ENCODE data around the genes PLS3 and IL13RA1.

DNA sequence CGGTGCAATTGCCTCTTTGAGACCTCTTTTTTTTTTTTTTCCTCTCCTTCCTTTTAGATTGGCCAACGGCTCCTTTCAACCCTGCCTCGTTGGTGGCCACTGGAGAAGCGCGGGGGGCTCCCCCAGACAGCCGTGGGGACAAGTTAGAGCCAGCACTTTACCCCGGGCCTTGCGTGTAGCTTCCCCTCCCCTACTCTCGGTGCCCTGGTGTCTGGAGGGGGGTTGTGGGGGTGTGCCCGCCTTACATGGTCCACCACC, 459 bp downstream of the TMEM164 start:
- PRO-cap = no peak

DNA sequence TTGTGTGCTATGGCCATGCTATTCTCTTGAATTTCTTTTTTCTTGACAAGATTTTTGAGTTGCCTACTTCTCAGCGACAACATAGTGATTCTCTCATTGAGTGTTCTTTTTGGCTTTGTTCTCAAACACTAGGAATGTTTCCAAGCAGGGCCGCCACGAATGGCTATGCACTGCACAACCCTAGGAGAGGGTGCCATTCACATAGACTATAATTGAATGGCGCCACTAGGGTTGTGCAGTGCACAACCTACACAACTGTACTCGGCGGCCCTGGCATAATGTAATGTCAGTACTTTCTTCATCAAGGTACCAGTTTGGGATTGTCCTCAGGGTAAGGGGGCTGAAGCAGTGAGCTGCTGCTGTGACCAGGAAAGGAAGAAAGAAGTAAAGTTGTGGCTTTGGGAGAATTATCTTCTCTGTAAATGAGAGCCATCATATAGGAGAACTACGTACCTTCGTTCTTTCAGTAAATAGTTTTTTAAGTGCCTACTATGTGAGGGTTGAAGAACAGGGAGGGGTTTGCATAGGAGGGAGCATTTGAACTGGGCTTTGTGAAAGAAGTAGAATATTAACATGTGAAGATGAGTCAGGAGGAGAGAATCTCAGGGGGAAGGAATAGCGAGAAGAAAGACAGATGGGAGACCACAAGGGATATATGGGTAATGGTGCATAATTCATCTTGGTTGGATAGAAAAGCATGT, 52.4 kb downstream of the TMEM164 start:
- PRO-cap = no peak

GRCh38 chrX:110059130-110059910, 56.4 kb downstream of the TMEM164 start:
- PRO-cap = no peak

DNA sequence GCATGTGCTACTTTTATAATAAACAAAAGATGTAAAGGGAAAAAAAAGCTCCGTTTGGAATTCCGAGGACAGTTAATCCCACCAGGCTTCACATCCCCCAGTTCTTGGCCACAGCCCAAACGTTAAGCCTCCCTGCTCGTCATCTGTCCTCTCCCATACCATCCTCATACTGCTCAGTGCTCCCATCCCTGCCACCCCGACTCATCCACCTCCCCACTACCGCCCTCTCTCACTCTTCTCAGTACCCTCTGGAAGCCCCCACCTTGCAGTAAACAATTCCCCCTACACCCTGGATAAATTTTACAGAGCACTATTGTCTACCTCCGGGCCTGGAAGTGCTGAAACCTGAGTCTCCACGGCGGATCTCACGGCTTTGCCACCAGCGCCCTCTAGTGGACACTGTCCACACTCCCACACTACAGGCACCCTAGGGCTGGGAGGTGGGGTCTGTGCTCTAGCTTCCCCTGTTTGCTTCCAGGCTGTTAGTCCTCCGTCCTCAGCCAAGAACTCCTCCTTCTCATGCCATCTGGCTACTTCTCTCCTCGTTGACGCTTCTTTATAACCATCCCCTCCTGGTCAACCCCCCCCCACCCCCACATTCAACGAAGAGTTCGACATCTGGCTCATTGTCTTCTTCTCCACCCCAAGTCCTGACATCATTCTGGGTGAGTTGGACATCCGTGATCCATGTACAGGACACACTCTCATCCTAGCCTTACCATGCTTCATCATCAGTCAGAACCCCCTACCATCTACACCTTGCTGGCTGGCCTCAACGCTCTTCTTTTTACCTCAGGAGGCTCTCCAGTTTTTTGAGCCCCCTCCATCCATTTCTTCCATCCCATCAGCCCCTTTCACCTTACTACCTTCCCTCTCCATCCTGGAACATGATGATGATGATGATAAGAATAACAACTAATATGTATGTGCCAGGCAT, 54.6 kb downstream of the RTL9 start:
- PRO-cap = no peak

- PRO-cap = no peak
These were observed 55.0 kb upstream of the PAK3 start for GRCh38 chrX:111040755-111041650.

- PRO-cap = no peak
These were observed 5.6 kb upstream of the SERTM2 start for GRCh38 chrX:111505937-111506200.

GRCh38 chrX:111681451-111682533, 822 bp downstream of the ALG13 start:
- PRO-cap = bidirectional peak, plus-strand start at chrX:111681657, minus-strand start at chrX:111681548

GRCh38 chrX:111685456-111686129, 4.6 kb downstream of the ALG13 start:
- PRO-cap = no peak

- PRO-cap = no peak
These were observed 5.7 kb downstream of the TRPC5OS start for GRCh38 chrX:111881622-111882115.

DNA sequence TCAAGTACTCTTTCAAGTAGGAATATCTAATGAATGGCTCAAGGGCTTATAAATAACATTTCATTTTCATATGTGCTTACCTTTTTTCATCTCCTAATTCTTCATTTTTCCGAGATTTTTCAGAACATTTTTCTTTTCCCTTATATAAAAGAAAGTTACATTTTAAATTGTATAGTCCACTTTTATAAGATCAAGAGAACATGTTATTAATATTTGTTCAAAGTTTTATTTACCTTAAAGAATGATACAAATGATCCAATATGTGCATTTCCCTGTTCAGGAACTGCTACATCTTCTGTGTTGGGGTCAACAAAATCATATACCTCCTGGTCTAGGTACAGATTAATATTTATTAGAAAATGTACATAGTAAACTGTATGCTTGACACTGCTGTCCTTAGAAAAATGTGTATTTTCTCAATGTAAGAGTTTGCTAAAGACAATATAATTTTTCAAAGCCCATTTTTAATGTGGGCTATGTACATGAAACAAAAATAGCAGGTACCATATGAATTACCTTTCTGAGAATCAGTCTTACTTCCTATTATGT, 23.8 kb upstream of the RBMXL3 start:
- PRO-cap = no peak

- PRO-cap = no peak
These were observed 88.8 kb upstream of the PLS3 start for GRCh38 chrX:115472056-115472622.

- PRO-cap = bidirectional peak, plus-strand start at chrX:115561215, minus-strand start at chrX:115561003
These were observed 222 bp upstream of the PLS3 start for GRCh38 chrX:115560804-115561099.

- PRO-cap = bidirectional peak, plus-strand start at chrX:115561215, minus-strand start at chrX:115561003; unidirectional peak, plus-strand start at chrX:115561417; bidirectional peak, plus-strand start at chrX:115561801, minus-strand start at chrX:115561682; unidirectional peak, minus-strand start at chrX:115561882; bidirectional peak, plus-strand start at chrX:115562269, minus-strand start at chrX:115562087
These were observed at the start of gene PLS3 for GRCh38 chrX:115561100-115562142. PLS3 (plus strand) TSS chrX:115561174.

DNA sequence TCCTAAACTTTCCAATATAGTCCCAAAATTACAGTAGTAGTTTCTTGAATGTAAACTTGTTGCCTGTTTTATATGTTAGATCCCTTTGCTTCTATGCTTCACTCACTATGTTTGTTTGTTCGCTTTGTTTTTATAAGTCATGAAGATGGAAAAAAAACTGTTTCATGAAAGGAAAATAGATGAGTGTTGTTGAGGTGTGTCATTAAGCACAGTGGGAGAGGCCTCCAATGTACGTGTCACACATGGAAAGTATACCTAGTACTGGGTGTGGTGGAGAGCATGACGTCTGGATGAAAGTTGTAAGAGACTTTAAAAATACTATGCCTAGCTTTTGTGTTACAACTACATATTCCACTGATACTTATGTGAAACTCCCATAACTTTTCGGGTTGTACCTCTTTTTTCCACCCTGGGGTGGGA, 28.4 kb downstream of the PLS3 start:
- PRO-cap = no peak

- PRO-cap = no peak
These were observed 234.0 kb upstream of the AGTR2 start for GRCh38 chrX:115936521-115936944.

DNA sequence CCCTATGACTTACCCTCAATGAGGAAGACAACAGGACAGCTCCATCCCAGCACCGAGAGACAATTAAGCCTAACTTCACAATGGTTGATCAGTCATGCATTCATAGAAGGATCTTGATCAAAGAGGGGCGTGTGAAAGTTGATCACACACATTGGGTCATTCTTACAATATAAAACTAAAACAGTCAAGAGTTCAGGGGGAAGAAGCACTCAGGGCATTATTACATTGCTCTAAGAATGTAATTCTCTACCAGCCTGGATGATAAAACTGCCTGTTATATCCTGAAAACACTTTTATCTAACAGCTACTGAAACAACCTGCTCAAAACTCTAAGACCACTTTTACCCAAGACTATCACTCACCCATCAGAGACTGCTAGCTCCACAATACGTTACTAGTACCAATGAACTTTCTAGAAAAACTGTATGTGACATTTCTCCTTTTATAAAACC, 230.7 kb upstream of the AGTR2 start:
- PRO-cap = unidirectional peak, minus-strand start at position 287 of the sequence

- PRO-cap = no peak
These were observed 97.7 kb downstream of the DOCK11 start for GRCh38 chrX:118593220-118593828.

- PRO-cap = bidirectional peak, plus-strand start at chrX:118727148, minus-strand start at chrX:118726989; unidirectional peak, plus-strand start at chrX:118727148; unidirectional peak, plus-strand start at chrX:118727205; bidirectional peak, plus-strand start at chrX:118727366, minus-strand start at chrX:118727304; bidirectional peak, plus-strand start at chrX:118727608, minus-strand start at chrX:118727465
These were observed at the start of gene IL13RA1 for GRCh38 chrX:118726692-118727823. IL13RA1 (plus strand) TSS chrX:118727606.

DNA sequence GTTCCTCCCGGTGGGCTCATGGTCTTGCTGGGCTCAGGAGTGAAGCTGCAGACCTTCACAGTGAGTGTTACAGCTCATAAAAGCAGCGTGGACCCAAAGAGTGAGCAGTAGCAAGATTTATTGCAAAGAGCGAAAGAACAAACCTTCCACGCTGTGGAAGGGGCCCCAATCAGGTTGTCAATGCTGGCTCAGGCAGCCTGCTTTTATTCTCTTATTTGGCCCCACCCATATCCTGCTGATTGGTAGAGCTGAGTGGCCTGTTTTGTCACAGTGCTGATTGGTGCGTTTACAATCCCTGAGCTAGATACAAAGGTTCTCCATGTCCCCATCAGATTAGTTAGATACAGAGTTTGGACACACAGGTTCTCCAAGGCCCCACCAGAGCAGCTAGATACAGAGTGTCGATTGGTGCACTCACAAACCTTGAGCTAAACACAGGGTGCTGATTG, 53.0 kb upstream of the LONRF3 start:
- PRO-cap = no peak

DNA sequence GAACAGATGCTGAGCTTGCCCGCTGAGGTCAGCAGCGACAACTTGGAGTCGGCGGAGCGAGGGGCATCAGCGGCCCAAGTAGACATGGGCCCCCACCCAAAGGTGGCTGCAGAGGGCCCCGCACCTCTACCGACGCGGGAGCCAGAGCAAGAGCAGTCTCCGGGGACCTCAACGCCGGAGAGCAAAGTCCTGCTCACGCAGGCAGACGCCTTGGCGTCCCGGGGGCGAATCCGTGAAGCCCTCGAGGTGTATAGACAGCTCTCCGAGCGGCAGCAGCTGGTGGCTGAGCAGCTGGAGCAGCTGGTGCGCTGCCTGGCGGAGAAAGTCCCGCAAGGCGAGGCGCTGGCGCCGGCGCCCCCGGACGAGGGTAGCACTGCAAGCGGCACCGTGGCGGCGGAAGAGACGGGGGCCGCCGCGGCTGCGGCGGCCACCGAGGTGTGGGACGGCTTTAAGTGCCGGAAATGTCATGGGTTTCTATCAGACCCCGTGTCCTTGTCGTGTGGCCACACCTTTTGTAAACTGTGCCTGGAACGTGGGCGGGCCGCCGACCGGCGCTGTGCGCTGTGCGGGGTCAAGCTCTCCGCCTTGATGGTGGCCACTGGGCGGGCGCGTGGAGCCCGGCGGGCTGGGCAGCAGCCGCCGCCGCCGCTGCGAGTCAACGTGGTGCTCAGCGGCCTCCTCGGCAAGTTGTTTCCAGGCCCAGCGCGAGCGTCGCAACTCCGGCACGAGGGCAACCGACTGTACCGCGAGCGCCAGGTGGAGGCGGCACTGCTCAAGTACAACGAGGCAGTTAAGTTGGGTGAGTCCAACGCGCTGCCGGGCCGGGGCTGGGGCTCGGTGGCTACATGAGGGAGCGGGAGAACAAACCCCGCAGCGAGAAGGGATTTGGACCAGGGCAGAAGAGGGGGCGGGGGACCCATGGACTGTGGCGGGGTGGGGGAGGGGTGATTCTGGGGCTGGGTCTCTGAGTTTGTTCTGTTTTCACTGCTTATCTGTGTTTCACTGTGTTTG, 686 bp downstream of the LONRF3 start:
- PRO-cap = bidirectional peak, plus-strand start at position 554 of the sequence, minus-strand start at position 439 of the sequence; unidirectional peak, plus-strand start at position 802 of the sequence

All from colonic mucosa (tissue), 1 donor.